ENCODE data around the genes KLHL10 and STAT5A.

GRCh38 chr17:41691640-41691943, 2.9 kb downstream of the EIF1 start:
- PRO-cap: no peak

DNA sequence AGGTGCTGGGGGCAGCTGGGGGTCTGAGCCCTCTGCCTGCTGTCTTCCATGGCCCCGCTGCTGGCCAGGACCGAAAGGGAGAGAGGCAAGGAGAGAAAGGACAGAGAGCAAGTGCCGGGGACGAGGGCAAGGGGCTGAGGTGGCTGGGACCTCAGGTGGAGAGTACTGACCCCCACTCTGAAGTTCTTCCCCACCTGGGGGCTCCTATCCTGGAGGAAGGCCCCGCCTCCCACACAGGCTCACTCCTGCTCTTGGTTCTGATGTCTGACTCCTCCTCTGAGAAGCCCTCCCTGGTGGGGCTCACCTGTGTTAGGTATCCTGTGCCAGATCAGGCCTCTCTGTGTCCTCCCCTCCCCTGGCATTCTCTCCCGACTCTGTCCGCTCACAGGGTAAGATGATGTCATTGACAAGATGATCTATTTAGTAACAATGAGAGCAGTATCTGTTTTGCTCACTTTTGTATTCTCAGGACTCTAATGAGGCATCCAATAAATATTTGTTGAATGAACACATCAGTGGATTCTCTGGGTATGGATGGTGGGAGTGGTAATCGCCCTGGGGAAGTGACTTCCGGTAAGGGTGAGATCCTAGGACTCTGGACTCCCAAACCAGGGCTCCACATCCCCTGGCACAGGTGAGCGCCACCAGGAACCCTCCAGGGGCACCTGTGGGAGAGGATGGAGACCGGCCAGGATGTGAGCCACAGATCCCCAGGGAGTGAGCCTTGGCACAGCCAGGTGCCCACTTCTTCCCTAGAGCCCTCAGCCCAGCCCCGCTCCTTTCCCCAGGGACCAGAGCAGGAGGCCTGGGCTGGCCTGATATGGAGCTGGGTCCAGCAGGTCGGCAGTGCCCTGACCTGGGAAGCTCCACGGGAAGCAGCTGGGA, 5.2 kb upstream of the HAP1 start:
- PRO-cap: no peak

DNA sequence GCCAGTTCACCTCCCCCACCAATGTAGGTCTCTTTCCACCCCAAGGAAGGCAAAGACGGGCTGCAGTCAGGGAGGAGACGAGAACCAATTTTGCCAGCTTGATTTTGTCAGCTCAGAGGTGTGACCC, 7.0 kb upstream of the JUP start:
- PRO-cap: no peak

DNA sequence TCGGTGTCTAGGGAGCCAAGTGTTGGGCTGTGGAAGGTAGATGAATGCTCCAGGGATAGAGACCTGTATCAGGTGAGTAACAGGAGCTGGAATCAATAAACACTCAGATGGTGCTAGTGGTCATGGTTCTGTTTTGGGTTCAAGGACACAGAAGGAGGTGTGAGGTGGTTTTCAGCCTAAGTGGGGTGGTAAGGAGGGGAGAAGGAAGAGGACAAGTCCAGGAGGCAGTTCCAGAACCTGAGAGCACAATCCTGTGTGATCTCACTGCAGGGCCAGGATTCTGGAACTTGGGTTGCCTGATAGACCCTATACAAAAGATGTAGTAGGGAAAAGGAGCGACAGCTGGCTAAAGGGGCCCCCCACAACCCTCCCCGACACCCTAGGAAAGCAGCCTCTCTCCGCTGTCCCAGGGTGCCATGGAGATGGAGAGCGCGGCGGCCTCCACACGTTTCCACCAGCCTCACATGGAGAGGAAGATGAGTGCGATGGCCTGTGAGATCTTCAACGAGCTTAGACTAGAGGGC, at the start of gene KLHL10:
TSS of gene KLHL10 (plus strand) at position 309 of the 524 bp plus-strand sequence.
- PRO-cap: no peak

DNA sequence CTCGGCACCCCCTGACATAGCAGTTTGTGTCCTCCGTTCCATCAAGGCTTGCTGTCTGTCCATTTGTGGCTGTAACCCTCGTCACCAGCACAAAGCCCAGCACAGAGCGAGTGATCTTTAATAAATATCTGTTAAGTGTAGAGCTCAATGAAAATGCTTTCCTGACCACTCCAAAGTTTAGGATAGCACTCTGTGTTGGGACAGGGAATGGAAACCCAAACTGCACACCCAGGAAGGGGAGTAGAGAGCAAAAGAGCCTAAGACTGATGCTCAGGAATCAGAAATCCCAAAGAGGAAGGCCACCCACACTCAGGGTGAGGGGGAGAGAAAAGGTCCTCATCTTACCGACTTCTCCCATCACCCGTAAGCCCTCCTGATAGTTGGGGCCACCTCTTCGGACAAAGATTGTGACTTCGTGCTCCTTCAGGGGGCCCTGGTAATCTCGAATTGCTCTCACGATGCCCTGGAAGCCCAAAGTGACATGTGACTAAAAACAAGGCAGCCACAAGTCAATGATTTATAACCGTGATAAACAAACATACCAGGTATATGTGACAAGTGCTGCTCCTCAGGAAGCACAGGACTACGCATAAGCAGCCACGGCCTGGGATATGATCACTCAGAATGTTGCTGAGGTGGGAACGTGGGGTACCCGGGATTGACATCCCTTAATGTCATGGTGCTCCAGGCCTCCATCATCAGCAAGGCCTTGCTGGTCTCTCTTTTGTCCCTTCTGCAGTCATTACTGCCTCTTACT, 17.2 kb downstream of the ACLY start:
- PRO-cap: no peak

DNA sequence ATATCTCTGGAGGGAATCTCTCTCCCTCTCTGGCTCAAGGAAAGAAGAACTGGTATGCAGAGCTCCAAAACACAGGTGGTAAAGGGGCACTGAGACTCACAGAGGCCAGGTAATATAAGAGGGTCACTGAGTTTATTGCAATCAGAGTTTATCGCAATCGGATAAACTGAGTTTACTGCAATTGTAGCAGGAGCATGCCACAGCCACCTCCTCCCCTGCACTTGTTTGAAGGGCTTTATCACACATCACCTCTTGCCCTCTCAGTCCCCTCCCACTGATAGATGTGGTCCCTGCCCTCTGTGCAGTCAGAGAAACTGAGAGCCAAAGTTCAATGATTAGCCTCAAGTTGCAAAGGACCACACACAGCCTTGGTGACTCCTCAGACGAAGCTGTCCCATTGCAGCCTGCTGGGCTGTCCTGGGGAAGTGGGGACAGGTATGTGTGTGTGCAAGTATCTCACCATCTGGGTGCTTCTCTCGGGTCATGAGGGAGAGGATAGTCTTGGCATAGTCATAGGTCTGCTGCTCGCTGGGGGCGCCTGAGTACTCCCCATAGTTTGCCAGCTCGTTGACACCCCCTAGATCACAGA, 13.6 kb downstream of the ACLY start:
- PRO-cap: no peak

DNA sequence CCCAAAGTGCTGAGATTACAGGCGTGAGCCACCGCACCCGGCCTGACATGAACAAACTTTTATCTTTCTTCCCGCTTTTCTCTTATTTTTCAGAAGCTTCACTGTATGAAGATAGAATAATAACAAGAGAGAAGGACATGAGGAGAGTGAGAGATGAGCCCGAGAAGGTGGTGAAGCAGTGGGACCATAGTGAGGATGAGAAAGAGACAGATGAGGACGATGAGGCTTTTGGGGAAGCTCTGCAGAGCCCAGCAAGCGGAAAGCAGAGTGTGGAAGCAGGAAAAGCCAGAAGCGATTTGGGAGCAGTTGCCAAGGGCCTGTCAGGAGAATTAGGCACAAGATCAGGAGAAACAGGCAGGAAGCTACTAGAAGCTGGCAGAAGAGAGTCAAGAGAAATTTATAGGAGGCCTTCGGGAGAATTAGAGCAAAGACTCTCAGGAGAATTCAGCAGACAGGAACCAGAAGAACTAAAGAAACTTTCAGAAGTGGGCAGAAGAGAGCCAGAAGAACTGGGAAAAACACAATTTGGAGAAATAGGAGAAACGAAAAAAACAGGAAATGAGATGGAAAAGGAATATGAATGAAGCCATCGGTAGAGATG, 1.6 kb upstream of the CNP start:
- PRO-cap: no peak

- PRO-cap: no peak
These were observed 788 bp upstream of the CNP start for GRCh38 chr17:41965603-41966410.

- PRO-cap: no peak
These were observed 2.5 kb downstream of the NKIRAS2 start for GRCh38 chr17:42022224-42022867.

- PRO-cap: no peak
These were observed 729 bp downstream of the DHX58 start for GRCh38 chr17:42111585-42112385.

- PRO-cap: no peak
These were observed 13.0 kb downstream of the HSPB9 start for GRCh38 chr17:42135462-42136124.

GRCh38 chr17:42287831-42288613, at the start of gene STAT5A:
TSS of gene STAT5A (plus strand) at chr17:42288498.
- PRO-cap: bidirectional peak, plus-strand start at chr17:42288498, minus-strand start at chr17:42288370

- PRO-cap: no peak
These were observed 1.1 kb downstream of the STAT5A start for GRCh38 chr17:42288934-42290181.

DNA sequence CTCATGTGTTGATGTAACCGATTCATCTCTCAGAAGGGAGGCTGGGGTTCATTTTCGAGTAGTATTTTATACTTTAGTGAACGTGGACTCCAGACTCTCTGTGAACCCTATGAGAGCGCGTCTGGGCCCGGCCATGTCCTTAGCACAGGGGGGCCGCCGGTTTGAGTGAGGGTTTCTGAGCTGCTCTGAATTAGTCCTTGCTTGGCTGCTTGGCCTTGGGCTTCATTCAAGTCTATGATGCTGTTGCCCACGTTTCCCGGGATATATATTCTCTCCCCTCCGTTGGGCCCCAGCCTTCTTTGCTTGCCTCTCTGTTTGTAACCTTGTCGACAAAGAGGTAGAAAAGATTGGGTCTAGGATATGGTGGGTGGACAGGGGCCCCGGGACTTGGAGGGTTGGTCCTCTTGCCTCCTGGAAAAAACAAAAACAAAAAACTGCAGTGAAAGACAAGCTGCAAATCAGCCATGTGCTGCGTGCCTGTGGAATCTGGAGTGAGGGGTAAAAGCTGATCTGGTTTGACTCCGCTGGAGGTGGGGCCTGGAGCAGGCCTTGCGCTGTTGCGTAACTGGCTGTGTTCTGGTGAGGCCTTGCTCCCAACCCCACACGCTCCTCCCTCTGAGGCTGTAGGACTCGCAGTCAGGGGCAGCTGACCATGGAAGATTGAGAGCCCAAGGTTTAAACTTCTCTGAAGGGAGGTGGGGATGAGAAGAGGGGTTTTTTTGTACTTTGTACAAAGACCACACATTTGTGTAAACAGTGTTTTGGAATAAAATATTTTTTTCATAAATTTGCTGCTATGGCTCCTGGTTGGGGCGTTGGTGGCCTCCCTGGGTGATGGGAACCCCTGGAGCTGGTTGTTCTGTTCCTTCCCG, 23.1 kb downstream of the STAT5A start:
- PRO-cap: no peak

GRCh38 chr17:42324881-42325572, 36.7 kb downstream of the STAT5A start:
- PRO-cap: no peak

DNA sequence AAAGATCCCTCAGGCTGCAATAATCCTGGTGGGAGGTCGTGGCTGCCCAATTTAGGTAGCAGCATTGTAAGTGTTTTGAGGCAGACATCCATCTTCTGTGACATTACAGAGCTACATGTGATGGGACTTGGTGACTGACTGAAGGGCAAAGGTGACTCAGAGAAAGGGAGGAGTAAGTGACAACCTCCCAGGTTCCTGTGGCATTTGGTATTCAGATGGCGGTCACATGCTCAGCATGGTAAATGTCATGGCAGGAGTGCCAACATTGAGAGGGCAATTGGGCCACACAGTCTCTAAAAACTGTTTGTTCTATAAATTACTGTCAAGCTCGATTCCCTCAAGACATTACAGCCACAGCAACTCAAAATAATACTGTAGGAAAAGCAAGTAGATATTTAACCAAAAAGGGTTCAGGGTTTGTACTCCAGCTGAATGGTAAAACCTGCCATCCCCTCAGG, 26.4 kb downstream of the STAT3 start:
- PRO-cap: no peak

DNA sequence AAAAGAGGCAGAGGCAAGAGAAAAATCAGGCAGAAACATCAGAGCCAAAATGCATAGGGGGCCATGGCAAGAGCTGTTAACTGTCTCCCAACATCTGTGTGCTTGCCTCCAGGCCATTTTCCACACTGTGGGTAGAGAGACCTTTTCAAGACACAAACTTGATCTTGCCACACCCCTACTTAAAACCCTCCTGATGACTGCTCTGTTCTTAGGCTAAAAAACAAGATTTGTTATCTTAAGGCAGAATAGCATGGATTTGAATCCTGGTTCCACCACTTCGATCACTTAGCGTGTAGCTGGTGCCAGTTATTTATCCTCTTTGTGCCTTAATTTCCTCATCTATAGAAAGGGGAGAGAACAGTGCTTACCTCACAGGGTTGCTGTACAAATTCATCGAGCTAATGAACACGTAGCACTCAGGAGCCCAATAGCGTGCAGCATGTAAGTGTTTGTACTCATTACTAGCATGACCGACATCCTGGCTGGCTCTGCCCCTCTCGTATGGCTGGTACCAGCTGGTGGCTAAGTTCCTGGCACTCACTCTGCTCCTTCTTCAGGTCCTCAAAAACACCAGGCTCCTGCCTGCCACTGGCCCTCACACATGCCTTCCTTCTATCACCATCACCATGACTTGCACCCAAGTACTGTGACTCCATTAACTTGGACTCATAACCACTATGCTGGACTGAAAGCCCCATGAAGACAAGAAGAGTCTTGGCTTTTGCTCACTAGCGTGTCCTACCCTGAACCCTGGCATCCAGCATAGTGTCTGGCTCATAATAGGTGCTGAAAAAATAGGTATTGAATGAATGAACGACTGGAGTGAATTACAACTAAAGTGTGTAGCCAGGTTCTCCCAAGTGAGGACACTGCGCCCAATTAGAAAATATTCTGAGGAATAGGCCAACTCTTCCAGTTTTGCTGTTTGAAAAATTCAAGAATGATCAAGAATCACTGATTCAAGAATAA, 25.6 kb downstream of the STAT3 start:
- PRO-cap: no peak

DNA sequence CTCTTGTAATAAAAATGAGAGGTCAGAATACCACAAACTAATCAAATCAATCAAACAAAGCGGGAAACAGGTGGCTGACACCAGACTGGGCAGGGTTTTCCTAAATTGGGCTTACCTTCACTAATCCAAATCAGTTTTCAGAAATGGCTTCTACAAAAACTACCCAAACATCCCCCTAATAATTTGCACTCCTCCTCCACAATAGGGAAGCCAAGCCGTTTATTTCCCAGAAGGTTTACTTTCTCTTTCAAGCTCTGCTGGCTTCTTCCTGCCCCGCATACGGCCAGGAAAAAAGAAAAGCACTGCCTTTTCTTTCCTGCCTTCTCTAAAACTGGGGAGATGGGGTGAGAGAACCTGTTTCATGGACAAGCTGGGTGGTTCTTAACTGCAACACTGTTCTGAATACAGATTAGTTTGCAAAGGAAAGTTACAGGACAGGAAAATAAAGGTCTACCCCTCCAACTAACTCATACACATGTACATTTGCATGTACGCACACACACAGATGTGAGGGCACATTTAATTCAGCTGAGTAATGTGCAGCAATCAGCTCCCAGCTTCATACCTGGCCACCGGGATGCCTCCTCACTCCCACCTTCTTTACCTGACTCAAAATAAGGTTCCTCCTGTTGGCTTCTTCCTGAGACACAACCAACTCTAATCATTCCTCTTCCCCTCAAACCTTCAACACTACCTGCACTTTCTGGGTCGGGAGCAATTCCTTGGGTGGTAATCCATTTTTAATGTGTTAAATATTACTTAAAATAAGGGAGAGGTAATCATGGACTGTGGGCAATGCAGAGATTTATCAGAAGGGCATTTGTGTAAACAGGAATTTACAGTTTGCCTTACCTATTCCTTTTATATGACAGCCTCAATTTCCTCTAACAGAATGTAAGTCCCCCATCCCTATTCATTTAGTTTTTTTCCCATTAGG, 9.0 kb downstream of the STAT3 start:
- PRO-cap: no peak

GRCh38 chr17:42381732-42382242, 6.5 kb downstream of the STAT3 start:
- PRO-cap: no peak

DNA sequence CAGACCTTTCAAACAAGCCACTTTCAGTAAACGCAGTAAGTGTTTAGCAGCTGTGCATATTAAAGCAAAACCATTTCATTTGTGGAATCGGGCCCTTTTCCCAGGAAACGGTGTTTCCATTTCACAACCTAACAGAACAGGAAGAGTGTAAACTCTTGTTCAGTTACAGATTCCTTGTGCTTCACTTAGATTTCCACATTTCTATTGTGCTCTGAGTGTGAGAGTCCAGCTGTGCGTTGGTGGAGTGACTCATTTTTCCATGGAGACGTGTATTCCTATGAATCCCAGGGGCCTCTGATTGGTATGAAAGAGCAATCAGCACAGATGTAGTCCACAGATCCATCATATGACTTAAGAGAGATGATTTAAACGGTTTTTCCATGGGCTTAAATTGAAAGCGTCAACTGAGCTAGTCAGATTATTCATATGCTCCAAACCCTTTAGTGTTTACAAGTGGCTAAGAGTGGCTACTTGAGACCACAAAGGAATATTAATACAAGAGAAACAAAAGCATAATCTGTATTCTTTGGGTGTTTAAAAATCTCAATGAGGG, 13.4 kb upstream of the CAVIN1 start:
- PRO-cap: no peak